ENCODE measurements around the gene PTPDC1.

DNA sequence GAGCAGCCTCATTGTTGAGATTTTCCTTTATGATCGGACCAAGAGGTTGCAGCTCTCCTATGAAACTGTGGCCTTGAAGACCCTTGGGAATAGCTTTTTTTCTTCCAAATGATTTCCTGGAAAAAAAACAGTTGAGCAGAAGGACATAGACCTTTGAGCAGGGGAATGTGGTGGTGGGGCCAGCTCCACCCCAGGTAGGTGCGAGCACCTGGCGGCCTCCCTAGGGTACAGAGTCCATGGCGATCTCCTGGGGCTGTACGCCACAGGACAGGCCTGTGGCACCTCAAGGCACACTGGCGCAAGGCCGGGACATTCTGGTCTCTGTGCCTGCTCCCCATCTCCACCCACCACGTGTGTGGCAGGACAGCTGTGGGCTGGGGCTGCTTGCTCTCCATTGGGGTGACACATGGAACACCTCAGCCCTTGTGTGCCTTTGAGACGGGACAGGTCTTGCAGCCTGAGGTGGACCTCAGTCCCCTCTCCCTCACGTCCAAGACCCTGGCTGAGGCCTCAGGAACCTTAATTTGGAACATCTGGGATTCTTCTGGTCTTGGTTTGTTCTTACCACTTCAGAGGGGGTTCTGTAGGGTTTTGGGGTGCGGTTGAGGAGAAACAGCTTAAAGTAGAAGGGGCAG lies 25.2 kb downstream of the WNK2 start:
- RRBS: no CpG with 5 or more reads among the region's 11 CpGs

GRCh38 chr9:93231396-93231917 lies 47.5 kb downstream of the WNK2 start:
- RRBS: no CpG with 5 or more reads among the region's 16 CpGs

DNA sequence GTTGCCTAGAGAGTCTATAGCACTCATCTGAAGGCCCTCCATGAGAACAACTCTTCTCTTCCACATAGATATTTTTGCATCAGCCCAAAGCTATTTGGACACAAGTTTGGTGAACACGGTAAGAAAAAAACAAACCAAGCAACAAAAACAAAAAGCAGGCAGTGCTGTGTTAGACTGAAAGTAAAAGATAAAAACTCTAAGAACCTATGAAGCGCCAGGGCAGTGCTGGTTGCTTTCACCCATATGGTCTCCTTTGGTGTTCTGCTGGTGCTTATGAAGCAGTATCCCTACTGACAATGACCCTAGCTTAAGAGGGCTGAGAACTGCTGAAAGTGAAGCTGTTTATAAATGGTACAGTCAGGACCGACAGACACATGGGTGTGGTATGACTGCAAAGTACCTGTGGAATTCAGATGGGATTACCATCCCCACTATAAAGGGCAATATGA lies 4.8 kb upstream of the FAM120A start:
- RRBS: no CpG with 5 or more reads among the region's 3 CpGs

DNA sequence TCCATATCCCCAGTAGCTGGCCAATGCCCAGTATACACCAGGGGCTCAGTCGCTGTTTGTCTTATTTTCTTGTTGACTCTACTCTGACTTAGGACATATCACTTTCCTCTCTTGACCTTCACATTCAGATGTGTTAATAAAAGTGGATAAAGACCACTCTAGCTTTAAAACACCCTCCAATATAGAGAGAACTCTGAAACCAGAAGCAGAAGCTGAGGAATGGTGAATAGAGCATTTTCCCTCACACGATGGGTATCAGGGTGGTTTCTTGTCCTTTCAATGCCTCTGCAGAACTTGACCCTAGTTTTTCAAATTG lies 4.2 kb upstream of the FAM120A start:
- RRBS: no CpG with 5 or more reads among the region's 2 CpGs

- RRBS: no CpG with 5 or more reads among the region's 13 CpGs
Observed at GRCh38 chr9:93506827-93507746, 53.7 kb upstream of the FAM120AOS start.

- RRBS: no CpG with 5 or more reads among the region's 21 CpGs
Observed at GRCh38 chr9:93575161-93575672, 1.2 kb upstream of the PHF2 start.

DNA sequence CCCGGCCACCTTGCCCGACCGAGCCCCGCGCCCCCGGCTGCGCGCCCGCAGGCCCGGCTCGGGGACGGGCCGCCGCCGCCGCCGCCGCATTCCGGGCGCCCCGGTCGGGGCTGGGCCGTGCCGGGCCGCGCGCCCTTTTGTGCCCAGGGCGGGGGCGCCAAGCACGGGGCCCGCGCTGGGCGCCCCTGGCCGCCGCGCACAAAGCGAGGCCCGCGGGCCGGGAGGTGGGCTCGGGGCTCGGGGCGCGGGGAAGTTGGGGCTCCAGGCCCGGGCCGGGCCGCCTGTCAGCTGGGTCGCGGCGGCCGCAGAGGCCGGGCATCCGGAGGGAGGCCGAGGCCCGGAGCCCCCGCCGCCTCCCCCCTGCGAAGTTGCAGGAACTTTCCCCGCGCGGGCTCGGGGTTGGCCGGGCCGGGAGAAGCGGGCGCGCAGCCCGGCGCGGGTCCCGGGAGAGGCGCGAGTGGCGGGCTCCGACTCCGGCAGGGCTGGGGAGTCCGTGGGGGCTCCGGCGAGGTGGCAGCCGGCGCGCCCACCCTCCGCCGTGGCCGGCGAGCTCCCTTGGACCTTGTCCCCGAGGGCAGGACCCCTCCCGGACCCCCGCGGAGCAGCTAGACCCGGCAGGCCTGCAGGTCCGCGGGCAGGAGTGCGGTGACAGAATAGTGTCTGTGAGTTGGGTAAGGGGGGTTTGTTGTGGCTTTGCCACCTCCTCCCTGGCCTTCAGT lies 685 bp downstream of the PHF2 start:
- RRBS: 1% methylated on average over 38 of the region's 94 CpGs

GRCh38 chr9:94084181-94084909 lies at the start of gene PTPDC1:
TSS of gene PTPDC1 (plus strand) at chr9:94084464.
- RRBS: 90% methylated on average over 4 of the region's 15 CpGs

DNA sequence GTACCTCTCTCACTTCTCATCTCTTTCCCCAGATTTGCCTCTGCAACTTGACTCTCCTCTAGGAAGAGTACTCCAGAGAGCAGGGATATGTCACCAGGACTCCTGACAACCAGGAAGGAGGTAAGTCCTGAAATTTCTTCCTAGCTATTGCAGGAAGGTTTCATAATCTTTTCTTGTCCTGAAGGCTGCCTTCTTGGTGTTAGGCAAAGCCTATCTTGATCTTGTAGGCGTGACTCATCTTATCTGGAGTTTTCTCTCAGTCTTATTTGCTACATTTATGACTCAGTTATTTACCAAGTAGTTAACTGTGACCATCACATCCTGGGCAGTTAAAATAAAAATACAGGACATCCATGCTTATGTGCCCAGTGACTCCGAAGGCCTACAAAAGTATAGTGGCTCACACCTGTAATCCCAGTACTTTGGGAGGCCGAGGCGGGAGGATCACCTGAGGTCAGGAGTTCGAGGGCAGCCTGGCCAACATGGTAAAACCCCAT lies 19.7 kb downstream of the ZNF169 start:
- RRBS: no CpG with 5 or more reads among the region's 5 CpGs

GRCh38 chr9:94554338-94555572 lies 38.9 kb downstream of the FBP2 start:
- RRBS: 29% methylated on average over 7 of the region's 48 CpGs

- RRBS: no CpG with 5 or more reads among the region's 2 CpGs
Observed at GRCh38 chr9:94630869-94631324, 8.4 kb downstream of the FBP1 start.

- RRBS: no CpG with 5 or more reads among the region's 8 CpGs
Observed at GRCh38 chr9:94663185-94663543, 23.8 kb upstream of the FBP1 start.

DNA sequence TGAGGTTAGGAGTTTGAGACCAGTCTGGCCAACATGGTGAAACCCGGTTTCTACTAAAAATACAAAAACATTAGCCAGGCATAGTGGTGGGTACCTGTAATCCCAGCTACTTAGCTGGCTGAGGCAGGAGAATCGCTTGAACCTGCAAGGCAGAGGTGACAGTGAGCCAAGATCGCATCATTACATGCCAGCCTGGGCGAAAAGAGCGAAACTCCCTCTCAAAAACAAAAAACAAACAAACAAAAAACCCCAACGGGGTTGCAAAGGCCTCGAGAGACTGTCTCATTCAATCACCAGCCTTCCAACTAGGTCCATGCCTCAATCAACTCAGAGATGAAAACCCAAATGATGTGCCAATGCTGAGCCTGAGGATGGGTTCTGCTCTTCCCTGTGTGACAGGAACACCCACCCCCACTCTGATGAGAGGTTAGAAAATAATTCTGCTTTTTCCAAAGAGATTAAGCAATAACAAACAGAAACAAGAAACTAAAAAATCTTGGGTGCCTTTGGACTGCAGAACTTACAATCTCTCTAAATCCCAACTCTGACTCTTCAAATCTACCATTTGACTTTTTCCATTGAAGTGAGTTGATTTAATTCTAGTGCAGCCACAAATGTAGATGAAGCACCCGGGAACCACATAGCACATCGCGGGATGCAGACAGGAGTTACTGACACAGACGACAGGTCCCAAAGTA lies 25.4 kb upstream of the FBP1 start:
- RRBS: no CpG with 5 or more reads among the region's 11 CpGs

- RRBS: no CpG with 5 or more reads among the region's 11 CpGs
Observed at GRCh38 chr9:94971738-94972300, 245.3 kb downstream of the AOPEP start.

DNA sequence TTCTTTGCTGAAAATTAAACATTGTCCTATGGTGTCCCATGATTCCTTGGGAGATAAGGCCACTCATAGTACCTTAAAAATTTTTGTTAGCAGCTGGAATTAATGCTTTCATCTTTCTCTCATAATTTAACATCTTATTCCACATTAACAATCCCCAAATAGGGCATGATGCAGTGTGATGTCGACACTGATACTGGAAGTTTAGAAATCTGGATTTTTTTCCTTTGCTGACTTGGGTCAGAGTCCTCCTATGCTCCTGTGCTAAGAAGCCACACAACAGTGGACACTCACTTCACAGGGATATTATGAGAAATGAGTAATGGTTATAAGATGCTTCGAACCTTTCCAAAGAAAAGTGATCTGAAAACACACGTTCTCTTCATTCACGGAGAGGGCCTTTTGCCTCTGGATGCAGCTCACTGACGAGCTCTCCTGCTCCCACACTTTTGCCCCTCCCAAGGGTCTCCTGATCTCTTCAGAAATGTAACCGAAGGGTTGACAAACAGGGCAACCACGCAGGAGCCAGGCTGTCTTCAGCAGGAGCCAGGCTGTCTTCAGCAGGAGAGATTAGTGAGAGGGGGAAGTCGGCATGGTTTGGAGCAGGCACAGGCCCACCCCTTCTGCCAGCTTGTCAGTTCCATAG lies 247.7 kb downstream of the AOPEP start:
- RRBS: no CpG with 5 or more reads among the region's 8 CpGs

- RRBS: no CpG with 5 or more reads among the region's 12 CpGs
Observed at GRCh38 chr9:95000770-95001621, 274.5 kb downstream of the AOPEP start.

DNA sequence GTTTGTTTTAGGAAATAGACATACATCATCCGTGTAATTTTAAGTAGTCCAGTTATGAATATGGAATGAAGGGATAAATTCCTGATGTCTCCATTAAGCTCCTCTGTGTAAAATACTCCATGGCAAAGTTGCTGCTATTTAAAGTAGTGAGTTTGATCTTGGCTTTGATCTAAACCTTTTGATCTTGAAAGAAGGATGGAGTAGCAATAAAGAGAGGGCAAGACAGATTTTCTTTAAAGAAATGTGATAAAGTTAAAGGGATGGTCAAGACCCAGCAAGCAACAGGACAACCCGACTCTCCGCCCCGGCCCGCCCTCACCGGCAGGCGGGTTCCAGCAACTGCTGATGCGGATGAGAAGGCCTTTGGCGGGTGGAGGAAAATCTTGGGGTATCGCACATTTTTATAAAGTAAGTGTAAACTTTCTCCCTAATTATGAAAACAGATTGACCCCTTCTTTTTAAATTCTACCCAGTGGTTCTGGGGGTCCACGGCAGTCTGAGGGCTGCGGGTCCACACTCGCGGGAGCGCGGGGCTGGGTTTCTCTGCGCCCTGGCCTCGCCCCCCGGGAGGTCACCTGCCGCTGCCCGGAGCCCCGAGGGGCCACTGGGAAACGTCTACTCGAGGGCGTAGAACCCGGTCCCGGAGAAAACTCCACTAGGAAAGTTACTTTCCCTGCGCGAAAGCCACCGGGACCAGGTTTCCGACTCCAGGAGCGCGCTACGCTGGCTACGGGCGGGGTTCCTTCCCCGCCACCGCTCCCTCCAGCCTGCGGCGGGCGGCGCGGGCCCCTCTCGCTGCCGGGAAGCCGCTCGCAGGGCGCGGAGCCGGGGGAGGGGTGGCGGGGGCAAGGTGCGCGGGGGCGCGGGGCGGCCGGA lies 277.6 kb downstream of the AOPEP start:
- RRBS: 0% methylated on average over 4 of the region's 57 CpGs

DNA sequence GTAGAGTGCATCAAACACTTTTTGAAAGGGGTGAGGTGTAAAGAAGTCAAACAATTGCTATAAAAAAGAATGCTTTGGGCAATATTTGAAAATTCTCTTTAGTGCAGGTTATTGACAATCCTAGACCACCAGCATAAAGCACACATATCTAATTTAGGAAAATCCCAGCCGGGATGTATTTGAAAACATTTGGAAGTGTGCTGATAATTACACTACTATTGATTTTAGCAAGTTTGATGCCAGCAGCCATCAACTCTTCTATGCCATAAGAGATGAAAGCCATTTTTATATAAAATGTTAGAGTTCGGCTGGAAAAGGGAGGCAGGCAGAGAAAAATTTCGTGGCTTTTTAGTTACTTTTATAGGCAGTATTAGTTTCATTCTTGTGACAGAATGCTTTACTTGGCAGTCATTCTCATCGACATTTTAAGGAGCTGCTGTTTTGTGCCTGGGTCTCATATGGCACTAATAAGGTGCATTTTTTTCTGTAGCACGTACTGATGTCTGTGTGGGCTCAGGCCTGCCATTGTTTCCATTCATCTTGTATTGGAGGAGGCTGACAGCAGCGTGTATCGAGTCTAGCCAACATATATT lies 285.7 kb downstream of the AOPEP start:
- RRBS: no CpG with 5 or more reads among the region's 7 CpGs

- RRBS: no CpG with 5 or more reads among the region's 4 CpGs
Observed at GRCh38 chr9:95034478-95035085, 282.9 kb downstream of the FANCC start.

DNA sequence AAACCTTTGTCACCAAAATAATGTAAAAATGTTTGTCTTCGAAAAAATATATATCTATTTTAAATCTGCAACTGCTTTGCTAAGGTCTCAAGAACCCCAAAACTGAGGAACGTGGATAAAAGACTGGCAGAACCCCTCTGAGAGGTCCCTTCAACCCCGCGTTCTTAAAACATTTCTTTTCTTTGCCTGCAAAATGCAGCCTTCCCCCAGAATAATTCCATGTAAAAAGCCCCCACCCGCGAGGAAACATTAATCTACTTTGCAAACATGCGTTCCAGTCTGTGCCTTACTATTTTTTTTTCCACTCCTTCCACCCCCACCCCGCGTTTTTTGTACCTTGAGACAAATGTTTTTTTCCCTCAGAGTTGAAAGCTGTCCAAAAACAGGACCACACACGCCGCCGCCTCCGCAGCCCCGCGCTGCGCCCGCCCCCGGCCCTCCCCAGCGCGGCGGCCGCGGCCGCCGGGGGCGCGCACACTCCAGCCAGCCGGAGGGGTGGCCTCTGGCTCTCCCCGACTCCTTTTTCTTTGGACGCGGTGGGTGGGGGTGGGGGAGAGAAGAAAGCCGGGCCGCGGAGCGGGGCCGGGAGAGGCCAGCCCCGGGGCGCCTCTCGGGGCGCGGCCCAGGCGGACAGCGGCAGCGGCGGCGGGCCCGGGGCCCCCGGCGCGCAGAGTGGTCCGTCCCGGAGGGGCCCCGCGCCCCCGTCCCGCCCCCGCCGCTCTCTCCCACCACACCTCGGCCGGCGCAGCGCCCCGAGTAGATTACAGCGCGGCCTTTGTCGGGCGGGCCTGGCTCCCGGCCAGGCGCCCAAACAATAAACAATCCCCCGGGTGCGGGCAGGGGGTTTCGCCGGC lies 3.4 kb downstream of the PTCH1 start:
- RRBS: 2% methylated on average over 30 of the region's 73 CpGs